Skeletal muscle satellite cell (primary cell): ENCODE data around the genes MRPS16 and SAMD8.

- CAGE, long polyA plus RNA, result no peak
Observed at GRCh38 chr10:73252188-73253219, at the start of gene MRPS16. Gene MRPS16 (minus strand): TSS chr10:73252644.

GRCh38 chr10:73477887-73478869, 17.6 kb downstream of the PPP3CB start:
- CAGE, long polyA plus RNA, result no peak

DNA sequence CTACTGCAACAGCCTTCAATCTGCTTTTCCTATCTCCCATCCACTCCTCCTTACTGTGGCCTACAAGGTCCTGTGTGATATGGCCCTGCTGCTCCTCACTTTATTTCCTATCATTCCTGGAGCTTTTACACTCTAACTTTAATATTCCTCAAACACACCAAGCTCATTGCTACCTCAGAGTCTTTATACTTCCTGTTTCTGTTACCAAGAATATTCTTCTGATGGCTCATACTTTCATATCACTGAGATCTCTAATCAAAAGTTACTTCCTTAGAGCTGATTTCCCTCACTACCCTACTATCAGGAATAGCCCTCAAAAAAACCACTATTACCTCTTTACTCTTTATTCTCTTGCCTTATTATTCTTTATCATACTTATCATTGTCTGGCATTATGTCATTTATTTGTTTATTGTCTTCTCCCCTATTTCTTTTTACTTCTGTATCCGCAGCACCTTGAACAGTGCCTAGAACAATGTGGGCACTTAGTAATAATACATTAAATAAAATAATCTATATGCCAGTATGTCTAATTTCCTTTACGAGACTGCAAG, 5.9 kb upstream of the PPP3CB start:
- CAGE, long polyA plus RNA, result no peak

- CAGE, long polyA plus RNA, result no peak
Observed at GRCh38 chr10:73506117-73506869, 10.5 kb upstream of the PPP3CB start.

GRCh38 chr10:73766297-73766877, 5.7 kb upstream of the FUT11 start:
- CAGE, long polyA plus RNA, result no peak

GRCh38 chr10:73779399-73780138, 2.3 kb upstream of the CHCHD1 start:
- CAGE, long polyA plus RNA, result no peak

DNA sequence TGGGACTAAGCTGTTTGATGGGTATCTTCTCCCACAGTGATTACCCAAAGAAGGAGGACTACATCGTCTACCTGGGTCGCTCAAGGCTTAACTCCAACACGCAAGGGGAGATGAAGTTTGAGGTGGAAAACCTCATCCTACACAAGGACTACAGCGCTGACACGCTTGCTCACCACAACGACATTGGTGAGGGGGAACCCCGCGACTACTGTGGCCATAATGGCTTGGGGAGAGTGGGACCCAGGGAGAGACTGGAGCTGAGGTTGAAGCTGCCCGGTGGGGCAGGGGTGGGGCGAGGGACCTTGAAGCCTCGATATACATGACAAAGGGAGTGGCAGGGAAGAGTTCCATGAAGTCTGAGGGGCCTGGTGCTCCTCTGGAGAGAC, 3.0 kb downstream of the PLAU start:
- CAGE, long polyA plus RNA, result no peak

- CAGE, long polyA plus RNA, result no peak
Observed at GRCh38 chr10:73991800-73992113, 6.2 kb upstream of the VCL start.

- CAGE, long polyA plus RNA, result no peak
Observed at GRCh38 chr10:74153154-74153555, 2.1 kb downstream of the ADK start.

DNA sequence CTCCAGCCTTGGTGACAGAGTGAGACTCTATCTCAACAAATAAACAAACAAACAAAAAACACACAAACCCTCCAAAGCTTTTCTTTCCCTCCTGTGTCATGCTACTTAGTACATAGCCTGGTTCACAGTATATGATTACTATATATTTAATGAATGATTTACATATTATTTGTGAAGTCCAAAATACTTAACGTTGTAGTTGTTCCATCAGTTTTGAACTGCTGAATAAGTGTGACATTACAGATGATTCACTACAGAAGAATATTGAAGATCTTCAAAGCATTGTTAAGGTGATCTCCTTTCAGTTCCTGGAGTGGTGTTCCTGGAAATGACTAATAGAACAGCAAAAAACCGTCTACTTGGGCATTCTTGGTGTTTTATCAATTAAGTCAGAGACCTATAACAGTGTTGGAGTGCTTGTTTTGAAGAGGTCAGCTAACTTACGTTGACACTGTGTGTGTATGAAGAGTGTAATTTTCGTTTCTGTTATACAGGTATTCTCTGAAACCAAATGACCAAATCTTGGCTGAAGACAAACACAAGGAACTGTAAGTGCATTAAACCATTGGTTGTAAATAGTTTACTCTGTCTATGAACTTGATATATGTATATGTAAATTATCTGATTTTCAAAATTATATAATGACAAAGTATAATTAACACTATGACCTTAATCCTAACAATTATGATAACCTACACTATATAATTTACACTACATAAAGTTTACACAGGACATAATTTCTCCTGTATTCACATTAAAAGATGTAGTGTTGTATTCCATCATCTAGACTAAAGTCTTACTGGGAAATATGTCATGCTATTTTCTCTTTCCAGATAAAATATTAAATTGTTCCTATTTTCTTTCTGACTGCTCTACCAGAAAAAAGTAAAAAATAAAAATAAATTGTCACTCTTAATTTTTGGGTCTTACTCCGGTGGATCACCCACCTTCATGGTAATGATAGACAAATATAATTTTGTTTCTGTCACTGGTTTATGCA, 73.3 kb downstream of the ADK start:
- CAGE, long polyA plus RNA, result no peak

DNA sequence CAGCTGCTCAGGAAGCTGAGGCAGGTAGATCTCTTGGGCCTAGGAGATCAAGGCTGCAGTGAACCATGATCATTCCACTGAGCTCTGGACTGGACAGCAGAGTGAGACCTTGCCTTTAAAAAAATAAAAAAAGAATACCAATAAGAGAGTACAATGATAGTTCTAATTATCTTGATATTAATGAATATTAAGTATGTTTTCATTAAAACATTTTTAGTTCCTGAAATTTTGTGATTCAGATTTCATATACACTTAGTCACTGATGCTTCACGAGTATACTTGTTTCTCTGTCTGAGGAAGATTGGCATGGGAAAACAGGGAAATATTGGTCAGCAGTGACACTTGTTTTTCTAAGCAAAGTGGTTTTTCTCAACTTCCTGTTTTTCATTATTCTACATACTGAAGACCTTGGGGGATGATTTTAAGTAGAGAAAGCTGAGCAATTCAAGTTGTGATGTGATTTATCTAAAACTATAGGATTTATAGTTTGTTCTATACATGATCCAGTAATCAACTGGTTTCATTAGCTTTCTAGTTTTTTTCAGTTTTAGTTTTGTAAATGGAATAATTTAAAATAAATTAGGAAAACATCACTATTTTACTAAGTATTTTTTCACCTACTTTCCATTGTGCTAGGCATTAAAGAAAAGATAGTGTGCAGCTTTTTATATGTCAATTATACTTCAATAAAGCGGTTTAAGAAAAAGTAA, 77.0 kb downstream of the ADK start:
- CAGE, long polyA plus RNA, result no peak

- CAGE, long polyA plus RNA, result no peak
Observed at GRCh38 chr10:74475192-74475722, 324.2 kb downstream of the ADK start.

- CAGE, long polyA plus RNA, result no peak
Observed at GRCh38 chr10:74854015-74854613, 27.7 kb downstream of the KAT6B start.

- CAGE, long polyA plus RNA, result no peak
Observed at GRCh38 chr10:75071118-75071469, 2.3 kb downstream of the DUSP29 start.

GRCh38 chr10:75111079-75111794, at the start of gene SAMD8:
Gene SAMD8 (plus strand): TSS chr10:75111656.
- CAGE, long polyA plus RNA, result no peak

DNA sequence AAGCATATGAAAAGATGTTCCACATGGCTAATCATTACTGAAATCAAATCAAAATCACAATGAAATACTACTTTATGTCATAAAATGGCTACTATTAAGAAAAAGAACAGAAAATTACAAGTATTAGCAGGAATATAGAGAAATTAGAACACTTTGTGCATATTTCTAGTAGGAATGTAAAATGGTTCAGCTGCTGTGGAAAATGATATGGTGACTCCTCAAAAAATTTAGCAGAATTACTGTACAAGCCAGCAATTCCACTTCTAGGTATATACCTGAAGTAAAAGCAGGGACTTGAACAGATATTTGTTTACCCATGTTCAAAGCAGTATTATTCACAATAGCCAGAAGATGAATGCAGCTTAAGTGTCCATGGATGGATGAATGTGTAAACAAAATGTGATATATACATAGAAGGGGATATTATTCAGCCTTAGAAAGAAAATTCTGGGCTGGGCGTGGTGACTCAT, 25.4 kb downstream of the SAMD8 start:
- CAGE, long polyA plus RNA, result no peak

DNA sequence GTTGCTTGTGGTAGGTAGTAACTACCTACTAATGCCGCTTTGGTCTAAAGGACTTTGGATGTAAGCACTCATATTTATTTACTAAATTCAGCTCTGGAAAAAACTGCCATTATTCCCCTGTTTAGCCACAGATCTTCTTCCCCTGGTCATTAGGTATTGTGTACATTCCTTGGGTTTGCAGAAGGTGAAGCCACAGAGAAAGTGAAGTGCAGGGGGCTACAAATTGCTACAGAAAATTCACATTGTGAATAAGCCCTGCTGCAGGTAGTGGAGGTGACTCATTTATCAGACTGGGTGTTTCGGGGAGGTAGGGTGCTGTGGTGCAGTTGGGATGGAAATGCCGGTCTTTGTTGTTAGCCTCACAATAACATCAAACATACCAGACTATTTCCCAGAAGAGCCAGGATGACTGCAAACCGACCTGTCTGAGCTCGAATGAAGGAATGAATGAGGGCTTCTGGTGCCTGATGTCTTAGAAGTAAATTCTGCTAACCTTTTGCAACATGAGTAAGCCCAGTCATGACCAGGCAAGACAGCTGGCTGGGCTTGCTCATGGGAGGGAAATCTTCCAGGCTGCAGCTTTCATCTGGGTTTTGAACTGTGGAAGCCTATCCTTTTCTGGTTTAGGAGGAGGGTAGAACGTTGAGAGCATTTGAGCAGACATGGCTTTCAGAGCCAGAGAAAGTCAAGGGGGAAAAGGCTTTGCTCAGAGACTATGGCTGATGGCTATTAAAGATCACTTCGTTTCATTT, 2.5 kb upstream of the VDAC2 start:
- CAGE, long polyA plus RNA, result no peak

DNA sequence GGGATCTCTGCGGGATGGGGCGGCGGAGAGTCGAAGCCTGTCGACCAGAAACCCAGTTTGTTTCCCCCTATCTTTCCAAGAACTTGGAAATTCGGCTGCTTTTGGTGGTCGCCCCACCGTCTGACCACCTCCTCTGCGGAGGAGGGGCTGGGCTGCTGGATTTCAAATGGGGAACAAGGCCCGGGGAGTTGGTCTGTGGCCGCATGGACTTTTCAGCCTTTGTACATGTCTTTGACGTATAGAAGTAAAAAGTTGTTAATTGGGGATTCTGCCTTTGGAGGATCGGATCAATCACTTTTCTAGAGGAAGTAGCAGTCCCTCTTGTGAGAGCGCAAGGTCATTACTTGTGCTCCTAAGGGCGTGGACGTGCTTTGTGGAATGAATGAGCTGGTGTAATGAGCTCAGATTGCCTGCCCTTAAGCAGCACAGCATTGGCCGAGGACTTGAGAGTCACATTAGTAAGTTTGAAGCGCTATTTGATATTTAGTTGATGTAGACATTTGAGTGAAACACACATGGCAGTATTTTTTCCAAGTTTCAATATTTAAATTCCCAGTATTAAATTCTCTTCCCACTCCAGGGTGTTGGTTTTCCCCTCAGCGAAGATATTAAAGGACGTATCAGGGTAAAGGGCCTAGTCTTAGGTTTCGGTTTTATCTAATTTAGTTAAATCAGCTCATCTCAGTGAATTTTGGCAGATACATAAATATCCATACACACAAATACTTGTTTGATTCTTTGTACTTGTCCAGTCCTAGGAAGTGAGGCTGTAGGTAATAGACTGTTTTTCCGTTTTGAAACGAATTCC, 810 bp downstream of the VDAC2 start:
- CAGE, long polyA plus RNA, result no peak

- CAGE, long polyA plus RNA, result no peak
Observed at GRCh38 chr10:75306859-75307191, 71.1 kb upstream of the COMTD1 start.

DNA sequence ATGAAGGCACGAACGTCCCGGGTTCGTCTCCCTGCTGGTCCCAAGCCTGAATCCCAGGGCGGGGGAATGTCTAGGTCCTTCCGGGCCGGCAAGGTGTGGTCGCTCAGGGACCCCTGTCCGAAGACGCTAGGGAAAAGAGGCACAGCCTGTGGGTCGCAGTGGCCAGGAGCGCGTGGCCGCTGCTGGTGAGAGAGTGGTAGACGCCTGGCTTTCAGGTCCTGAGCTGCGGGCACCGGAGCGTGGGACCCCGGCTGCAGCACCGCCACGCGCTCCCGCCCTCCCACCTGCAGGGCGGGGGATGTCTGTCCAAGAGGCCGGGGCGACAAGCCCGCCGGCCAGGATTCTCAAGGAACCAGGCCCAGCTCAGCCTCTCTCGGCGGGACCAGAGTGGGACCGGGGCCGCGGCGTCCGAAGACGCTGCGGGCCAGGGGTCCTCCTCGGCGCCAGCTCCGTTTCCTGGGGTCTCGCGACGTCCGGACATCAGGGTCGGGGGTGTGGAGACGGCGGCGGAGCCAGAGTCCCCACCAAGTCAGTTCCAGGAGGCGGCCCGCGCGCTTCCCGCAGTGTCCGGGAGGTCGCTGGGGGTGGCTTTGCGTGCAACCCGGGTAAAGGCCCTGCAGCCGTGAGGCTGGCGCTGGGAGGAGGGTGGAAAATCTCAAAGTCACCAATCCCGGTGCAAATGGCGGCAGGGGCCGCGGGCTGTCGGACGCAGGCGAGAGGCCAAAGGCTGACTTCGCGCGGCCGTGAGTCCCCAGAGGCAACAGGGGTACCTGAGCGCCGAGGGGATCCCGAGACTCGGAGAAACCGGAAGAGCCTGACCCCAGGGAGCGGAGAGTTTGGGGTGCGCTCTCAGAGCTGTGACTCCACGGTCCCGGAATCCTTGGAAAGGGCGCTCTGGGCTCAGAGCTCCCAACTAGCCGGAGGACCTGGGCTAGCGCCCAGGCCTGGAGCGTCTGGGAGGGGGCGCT, 5.4 kb downstream of the ZNF503 start:
- CAGE, long polyA plus RNA, result no peak